Hair follicular keratinocyte (primary cell): ENCODE measurements around a stretch of chr4.

- RAMPAGE, long total RNA: no peak
Observed at GRCh38 chr4:73615589-73616085, 4.6 kb downstream of the RASSF6 start.

DNA sequence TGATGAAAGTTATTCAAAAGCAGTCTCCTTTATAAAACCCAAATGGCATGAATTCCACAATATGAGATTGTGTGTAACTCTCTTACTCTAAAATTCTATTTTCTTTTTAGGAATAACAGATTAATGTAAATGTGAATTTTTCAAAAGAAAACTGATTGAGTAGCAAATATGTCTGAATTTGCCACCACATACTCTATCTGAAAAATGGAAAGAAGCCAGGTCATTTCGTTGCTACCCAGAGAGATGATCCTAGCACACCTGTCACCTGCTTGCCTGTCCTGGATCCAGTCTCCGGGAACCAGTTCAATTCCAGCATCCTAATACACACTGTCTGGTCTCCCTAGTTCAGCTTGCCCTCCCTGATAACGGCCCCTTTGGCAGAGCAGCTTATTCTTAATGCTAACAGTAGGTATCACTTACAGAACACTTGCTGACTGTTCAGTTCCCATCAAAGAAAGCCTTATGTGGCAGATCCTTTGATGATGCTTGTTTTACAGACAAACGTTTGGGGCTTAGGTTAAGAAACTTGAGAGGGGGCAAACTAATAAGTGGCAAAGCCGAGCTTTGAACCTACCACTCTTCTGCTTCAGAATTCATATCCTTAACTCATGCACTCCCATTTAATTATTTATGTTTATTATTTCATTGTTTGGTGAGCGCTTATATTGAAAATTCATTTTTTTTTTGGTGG is 976 bp downstream of the RASSF6 start:
- RAMPAGE, long total RNA: no peak

DNA sequence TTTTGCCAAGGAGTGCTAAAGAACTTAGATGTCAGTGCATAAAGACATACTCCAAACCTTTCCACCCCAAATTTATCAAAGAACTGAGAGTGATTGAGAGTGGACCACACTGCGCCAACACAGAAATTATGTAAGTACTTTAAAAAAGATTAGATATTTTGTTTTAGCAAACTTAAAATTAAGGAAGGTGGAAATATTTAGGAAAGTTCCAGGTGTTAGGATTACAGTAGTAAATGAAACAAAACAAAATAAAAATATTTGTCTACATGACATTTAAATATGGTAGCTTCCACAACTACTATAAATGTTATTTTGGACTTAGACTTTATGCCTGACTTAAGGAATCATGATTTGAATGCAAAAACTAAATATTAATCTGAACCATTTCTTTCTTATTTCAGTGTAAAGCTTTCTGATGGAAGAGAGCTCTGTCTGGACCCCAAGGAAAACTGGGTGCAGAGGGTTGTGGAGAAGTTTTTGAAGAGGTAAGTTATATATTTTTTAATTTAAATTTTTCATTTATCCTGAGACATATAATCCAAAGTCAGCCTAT is 1.3 kb downstream of the CXCL8 start:
- RAMPAGE, long total RNA: no peak

DNA sequence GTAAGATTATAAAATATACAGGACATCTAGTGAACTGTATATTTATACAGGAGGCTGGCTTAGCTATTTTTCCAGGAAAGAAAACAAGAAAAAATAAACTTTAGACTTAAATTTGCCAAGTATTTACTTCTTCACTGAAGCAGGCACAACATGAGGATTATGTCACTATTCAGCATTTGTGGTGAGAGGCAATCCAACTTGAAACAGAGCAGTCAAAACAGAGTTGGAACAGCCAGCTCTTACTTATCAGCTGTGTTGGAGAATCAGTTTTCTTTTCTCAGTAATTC is 6.7 kb downstream of the PF4V1 start:
- RAMPAGE, long total RNA: no peak

DNA sequence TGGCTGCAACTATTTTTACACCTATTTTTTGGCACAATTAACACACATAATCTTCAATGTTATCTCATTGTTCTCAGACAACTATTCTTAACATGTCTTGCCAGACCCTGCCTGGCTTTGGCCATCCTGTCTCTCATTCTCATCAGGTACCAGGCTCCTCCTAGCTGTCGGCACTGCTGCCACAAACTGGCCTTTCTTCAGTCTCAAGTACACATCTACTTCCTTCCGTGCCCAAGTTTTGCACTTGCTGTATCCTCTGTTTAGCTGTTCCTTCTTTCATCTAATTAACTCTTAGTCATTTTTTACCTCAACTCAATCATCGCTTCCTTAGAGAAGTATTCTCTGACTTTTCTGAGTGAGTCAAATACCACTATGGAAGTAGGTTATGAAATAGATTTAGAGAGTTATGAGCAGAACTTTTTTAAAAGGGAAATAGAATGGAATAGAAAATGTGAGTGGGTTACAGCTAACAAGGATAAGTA is 19.7 kb downstream of the CXCL3 start:
- RAMPAGE, long total RNA: no peak

GRCh38 chr4:74134260-74134627 is 23.7 kb upstream of the MTHFD2L start:
- RAMPAGE, long total RNA: no peak

DNA sequence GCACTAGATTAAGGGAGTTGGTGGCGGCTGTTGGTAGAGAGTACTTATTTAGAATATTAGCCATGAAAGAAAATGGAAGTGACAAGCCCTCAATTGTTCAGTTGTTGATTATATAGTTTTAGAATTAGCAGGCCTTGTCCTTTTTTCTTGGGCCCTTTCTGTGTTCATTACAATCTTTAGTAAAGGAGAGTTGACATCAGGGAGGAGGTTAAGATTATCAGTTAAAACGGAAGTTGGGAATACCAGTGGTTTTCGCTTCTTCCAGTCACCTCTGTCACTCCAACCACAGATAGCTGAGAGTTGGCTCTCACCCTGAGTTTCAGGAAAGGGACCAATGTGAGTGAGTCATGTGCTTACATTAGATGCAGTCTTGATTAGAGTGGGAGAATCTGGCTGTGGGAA is 29.7 kb downstream of the EREG start:
- RAMPAGE, long total RNA: no peak

DNA sequence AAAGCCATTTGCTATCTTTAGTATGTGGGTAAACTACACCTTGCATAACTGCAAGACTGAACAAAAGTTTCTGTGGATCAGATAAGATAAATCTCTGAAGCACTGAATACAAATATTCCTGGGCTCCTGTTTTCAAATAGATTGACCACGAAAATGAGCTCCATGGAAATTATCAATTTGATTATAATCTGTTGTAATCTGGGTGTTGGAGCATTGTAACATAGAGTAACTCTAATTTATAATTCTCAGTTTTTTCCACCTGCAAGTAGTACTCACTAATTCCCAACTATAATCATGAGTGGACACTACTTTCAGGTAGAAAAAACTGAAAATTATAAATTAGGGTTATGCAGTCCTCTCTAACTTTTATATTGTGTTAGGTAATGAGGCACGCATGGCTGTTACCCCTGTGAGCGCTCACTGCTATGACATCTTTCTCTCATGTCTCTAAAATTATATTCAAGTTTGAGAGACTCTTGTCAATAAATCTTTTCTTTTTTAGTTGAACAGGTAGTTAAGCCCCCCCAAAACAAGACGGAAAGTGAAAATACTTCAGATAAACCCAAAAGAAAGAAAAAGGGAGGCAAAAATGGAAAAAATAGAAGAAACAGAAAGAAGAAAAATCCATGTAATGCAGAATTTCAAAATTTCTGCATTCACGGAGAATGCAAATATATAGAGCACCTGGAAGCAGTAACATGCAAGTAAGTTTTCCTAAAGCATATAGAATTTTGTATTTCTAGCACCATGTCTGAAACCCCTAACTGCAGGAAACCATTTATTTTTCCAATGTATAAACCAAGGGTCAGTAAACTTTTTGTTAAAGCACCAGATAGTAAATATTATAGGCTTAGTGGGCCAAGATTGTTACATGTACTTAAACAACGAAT is 3.9 kb downstream of the AREG start:
- RAMPAGE, long total RNA: no peak

GRCh38 chr4:74883004-74883731 is 49.7 kb upstream of the PARM1 start:
- RAMPAGE, long total RNA: no peak

DNA sequence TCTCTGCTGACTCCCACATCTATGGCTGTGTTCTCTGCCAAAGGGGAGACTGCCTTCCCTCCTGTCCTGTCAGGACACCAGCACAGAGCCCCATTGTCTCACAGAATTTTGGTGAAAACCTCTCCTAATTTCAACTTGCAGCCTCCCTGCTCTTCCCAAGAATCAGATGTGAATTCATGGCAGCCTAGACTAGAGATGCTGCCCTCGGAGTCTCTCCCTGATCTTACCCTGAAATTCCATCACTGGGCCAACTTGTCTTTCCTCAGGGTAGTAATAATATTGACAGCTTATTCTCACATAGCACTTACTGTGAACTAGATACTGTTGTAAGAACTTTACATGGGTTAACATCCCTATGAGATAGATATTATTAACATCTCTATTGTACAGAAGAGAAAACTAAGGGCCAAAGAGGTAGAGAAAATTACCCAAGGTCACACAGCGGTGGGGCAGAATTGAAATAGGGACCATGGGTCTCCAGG is 118.8 kb downstream of the PARM1 start:
- RAMPAGE, long total RNA: no peak

DNA sequence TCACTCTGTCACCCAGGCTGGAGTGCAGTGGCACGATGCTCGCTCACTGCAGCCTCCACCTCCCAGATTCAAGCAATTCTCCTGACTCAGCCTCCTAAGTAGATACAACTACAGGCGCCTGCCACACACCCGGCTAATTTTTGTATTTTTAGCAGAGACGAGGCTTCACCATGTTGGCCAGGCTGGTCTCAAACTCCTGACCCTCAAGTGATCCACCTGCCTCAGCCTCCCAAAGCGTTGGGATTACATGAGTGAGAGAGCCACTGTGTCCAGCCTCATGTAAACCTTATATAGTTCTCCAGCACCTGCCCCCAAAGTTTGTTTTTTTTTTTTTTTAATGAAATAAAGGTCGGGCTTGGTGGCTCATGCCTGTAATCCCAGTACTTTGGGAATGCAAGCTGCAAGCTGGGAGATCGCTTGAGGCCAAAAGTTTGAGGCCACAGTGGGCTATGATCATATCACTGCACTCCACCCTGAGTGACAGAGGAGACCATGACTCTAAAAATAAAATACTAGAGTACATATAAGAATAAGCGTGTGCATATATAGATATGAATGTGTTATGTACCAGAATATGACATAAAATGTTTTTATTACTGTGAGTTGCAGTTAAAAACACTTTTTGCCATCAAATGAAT is 11.9 kb downstream of the G3BP2 start:
- RAMPAGE, long total RNA: no peak

DNA sequence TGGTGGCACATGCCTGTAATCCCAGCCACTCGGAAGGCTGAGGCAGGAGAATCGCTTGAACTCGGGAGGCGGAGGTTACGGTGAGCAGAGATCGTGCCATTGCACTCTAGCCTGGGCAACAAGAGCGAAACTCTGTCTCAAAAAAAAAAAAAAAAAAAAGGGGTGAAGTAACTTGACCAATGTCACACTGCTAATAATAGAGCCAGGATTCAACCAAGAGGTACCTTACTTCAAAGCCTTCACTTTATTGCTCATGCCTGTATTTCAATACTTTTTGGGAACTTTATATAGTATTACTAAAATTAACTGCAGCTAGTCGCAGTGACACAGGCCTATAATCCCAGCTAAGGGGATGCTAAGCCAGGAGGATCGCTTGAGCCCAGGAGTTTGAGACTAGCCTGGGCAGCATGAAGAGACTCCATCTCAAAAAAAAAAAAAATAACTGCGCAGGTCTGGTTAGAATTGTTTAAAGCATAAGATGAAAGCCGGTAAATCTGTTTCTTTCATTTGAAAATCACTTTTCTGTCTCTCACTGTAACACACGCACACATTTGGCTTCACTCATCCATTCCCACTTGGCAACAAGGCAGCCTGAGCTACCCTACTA is 1.9 kb downstream of the USO1 start:
- RAMPAGE, long total RNA: no peak

DNA sequence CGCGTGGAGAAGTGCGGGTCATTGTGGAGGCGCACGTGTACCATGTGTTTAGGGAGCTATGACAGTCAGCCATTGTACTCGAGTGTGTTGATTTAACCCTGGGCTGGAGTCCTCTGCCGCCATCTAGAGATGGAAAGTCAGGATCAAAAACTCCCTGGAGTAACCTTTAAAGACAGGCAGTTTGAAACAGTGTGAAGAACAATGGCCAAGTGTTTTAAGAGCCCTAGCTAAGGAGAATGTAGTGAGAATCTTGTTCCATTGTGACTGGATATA is 12.7 kb downstream of the ART3 start:
- RAMPAGE, long total RNA: no peak

- RAMPAGE, long total RNA: no peak
Observed at GRCh38 chr4:76174003-76174579, 25.9 kb upstream of the NUP54 start.

- RAMPAGE, long total RNA: no peak
Observed at GRCh38 chr4:76198460-76199169, 15.0 kb downstream of the SCARB2 start.

- RAMPAGE, long total RNA: no peak
Observed at GRCh38 chr4:76278536-76279148, 27.1 kb downstream of the FAM47E start.

DNA sequence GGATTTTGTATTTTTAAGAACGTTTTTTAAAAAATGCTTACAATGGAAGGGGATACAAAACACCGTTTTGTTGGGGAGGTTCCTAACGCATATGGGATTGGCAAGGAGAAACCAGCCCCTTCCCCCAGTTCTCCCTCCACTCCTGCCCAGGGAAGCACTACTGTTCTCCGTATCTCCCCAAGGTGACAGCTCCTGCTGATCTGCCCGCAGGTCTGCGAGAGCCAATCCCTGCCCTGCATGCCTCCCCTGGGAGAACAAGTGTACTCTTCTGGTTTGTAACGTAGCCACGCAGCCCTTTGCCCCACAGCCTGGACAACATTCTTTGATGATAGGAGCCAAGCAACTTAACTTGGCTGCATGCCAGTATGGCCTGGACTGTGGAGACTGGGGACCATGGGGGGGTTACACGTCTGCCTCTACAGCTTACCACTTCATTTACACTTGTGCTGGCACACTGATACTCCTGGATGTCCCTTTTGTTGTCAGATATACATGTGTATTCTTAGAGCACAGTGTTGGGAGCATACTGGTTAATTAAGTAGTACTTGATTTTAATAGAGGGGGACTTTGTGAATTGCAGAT is 2.0 kb downstream of the STBD1 start:
- RAMPAGE, long total RNA: no peak

GRCh38 chr4:76536062-76536609 is 101.1 kb downstream of the SHROOM3 start:
- RAMPAGE, long total RNA: no peak

DNA sequence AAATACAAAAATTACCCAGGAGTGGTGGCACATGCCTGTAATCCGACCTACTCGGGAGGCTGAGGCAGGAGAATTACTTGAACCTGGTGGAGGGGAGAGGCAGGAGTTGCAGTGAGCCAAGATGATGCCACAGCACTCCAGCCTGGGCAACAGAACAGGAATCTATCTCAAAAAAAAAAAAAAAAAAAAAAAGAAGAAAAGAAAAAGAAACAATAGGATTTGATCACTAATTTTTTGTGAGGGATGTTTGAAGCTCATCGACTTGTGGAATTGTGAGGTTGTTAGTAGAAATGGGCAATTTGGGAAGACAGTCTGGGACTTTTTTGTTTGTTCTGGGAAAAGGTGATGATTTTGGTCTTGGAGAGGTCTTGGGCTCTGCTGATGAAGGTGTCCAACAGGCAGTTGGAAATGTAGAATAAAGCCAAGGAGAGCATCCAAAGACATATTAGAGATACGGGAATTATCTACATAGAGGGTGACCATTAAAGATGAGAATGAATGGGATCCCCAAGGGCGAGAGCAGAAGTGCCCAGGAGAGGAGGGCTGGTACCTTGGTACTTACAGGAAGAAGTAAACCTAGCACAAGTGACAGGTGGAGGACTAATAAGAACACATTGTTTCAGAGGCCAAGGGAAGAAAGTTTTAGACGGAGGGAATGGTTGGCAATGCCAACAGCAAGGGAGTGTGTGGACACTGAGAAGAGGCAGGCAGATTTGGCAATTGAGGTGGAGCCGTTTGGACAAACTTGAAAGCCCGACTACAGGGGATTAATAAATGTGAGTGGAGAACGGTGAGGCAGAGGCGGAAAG is 185.1 kb downstream of the SHROOM3 start:
- RAMPAGE, long total RNA: no peak

- RAMPAGE, long total RNA: no peak
Observed at GRCh38 chr4:76689891-76690250, 208.1 kb downstream of the SOWAHB start.